RPMI7951 (cell line): Measurements from ENCODE around the genes PTPN6, LPCAT3, CLSTN3, CD163 and CLEC4A.

DNA sequence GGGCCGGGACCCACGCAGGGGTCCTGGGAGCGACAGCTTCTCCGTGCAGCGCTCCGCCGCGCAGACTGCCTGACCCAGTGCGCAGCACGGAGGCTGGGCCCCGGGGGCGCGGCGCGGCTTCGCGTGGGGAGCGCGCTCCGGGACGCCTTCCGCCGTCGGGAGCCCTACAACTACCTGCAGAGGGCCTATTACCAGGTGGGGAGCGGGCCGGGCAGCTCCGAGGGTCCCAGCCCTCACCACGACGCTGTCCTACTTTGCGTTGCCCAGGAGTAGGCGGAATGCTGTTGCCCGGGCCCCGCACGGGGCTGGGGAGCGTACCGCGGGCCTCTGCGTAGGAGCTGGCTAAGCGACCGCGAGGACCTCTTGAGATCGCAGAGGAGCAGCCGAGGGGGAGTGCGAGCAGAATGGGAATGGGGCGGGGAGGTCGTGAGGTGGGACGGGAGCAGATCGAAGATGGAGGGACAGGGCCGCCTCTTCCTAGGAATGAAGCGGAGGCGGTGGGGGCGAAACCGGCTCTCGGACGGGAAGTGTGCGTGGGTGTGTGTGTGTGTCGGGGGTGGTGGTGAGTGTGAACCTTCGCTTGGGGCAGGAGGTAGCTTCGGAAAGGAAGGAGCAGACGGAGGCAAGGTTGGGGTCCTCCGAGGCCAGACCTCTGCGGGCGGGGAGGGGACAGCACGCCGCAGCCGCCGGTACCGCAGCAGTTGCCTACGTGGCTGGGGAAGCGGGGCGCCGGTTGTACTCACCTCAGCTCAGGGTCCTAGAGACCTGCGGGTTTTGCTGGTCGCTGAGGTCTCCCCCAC lies 737 bp downstream of the P3H3 start:
- RAMPAGE, long total RNA = no peak

- RAMPAGE, long total RNA = no peak
Measured at GRCh38 chr12:6843314-6843930, 2.7 kb downstream of the GNB3 start.

- RAMPAGE, long total RNA = no peak
Measured at GRCh38 chr12:6867678-6868465, 541 bp downstream of the TPI1 start.

GRCh38 chr12:6869514-6870195 lies 2.3 kb downstream of the TPI1 start:
- RAMPAGE, long total RNA = no peak

DNA sequence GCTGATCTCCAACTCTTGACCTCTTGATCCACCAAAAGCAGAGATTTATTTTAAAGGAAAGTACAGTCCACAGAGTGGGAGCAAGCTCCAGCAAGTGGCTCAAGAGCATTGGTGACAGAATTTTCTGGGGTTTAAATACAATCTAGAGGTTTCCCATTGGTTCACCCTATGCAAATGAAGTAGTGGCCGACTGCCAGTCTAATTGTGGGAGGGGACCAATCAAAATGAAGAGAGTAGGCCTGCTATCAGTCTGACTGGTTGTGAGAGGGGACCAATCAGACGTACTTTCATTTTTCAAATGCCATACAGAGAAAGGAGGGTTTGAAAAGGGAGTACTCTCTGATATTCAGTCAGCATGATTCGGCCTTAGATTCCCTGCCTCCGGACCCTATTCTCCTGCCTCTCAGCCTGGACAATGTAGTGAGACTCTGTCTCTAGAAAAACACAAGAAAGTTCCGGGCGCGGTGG lies 3.8 kb upstream of the LRRC23 start:
- RAMPAGE, long total RNA = no peak

DNA sequence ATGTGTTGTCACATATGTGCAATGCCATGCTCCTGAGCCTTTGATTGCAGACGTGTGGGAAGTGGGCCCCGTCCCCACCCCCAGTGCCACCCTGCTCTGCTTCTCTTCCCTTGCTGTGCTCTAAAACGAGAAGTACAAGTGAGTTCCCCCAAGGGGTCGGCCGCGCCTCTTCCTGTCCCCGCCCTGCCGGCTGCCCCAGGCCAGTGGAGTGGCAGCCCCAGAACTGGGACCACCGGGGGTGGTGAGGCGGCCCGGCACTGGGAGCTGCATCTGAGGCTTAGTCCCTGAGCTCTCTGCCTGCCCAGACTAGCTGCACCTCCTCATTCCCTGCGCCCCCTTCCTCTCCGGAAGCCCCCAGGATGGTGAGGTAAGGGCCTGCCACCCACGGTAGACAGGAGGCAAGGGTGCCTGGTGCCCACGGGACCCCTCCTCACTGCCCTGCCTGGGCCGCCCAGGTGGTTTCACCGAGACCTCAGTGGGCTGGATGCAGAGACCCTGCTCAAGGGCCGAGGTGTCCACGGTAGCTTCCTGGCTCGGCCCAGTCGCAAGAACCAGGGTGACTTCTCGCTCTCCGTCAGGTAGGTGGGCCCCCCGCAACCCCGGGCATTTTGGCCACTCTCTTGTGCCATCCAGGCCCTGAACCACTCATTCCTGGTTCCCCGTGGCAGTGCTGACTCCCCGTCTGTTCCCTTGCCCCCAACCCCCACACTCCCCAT lies at the start of gene PTPN6:
Gene PTPN6, plus strand, starts transcription at position 203 of the 716 bp plus-strand sequence.
- RAMPAGE, long total RNA = no peak

- RAMPAGE, long total RNA = no peak
Measured at GRCh38 chr12:6978429-6979341, 8.0 kb downstream of the EMG1 start.

DNA sequence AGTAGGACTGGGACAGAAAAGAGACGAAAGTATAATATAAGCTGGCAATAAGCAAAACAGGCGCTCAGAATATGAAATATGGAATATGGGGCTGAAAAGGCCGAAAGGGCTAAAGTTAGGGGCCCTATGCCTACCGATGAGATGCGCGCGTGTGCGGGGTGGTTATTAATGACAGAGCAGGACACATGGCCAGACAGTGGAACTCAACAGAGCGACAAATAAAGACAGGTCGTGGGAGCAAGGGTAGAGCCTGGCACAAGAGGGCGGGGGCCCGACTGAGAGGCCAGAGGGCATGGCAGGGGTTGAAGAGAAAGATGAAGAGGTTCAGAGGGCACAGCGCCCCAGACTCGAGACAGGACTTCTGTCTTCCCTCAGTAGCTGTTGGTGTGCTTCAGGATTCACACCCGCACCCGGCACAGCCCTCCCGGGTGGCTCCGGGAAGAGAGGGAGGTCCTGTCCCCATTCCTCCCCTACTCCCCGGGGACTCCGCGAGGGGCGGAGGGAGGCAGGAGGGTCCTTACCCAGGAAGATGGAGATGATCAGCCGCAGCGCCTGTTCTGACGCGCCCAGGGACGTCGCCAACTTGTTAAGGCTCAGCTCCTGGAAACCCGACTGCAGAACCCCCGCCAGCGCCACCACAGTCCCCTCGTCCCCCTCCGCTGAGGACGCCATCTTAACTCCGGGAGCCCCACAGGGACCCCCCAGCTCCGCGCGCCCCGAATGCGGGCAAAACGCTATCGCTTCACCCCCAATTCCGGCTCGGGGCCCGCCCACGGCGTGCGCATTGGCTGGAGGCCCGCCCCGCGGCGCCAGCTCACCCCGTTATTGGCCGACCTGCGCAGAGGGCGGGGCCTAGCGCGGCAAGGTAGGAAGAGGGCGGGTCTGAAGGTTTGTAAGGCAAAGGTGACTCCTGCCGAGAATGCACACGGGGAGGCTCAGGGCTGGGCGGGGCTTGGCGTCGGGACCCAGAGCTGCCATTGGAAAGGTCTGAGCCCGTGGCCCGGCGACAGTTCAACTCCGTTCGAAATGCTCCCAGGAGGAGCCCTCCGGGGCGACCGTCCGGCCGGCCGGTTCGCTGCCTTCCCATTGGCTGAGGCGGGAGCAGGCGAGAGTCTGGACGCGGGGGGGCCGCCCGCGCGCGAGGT lies at the start of gene LPCAT3:
Gene LPCAT3, minus strand, starts transcription at position 724 of the 1,145 bp plus-strand sequence.
- RAMPAGE, long total RNA = no peak

DNA sequence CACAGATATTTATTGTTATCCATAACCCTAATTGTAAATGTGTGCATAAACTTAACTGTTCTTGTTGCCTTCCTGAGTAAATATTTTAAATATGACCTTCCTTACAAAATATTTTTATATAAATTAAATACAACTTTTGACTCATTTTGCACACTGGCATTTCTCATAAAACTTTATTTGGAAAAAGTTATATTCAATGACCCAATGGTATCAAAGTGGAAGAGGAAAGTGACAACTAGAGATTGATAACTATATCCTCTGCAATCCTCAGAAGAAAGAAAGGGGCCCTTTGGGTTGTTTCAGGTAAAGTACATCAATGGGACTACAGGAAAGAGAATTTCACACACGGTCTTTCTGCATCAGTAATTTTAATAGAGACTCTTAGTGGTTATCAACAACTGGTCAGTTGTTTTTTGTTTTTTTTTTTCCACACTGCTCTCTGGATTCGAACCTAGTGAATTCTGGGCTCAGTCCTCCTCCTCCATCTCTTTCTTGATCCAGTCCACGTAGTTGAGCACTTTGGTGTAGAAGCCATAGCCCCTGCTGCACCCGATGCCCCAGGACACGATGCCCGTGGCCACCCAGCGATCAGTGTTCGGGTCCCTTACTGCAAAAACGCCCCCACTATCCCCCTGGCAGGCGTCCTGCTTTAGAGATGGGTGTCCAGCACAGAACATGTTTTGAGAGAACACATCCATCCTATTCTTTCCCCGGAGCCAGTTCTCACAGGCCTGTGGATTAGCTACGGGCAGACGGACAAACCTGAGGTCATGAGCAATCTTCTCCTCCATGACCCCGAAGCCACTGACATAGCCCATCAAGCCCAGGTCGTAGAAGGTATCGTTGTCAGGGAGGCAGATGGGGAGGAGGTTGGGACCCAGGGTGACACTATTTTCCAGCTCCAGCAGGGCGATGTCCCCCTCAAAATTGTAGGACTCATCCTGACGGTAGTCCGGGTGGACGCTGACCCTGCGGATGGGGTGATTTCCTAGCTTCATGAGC lies 11.9 kb downstream of the C1R start:
- RAMPAGE, long total RNA = no peak

DNA sequence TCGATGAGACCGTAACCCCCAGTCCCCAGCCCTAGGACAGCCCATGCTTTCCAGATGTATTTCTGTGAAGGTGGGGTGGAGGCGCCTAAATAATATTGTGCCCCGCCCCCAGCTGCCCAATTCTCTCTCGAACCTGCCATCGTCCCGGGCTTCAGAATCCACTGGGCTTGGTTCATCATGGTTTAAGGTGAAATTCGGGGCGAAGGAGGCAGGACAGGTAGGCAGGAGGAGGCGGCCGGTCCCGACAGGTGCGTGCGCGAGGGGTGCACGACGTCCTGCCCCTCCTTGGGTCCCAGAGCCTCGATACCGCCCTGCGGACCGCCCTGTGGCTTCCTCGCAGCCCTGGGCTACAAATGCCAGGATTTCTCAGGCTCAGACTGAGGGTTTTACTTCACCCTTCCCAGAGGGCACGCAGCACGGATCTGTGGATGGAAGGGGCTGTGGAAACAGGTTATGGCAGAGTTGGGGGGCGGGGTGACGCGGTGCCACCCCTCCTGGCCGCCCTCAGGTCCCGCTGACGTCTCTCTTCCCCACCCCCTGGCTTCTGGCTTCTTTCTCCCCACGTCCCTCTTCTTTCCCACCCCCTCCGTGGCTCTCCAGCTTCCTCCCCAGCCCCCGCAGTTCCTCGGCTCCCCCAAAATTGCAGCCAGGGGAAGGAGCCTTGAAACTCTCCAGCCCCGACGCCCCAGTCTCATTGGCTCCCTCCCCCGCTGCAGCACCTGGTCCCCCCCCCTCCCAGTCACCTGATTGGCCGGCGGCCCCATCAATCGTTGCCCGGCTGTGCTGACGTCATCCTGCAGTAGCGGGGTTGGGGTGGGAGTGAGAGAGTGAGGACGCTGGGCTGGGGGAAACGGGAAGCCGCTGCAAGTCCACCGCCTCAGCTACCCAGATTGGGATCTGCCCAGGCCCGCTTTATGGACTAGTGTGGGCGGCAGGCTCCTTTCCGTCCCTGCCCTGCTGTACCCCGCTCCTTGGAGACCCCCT lies at the start of gene CLSTN3:
Gene CLSTN3, plus strand, starts transcription at position 792 of the 984 bp plus-strand sequence.
- RAMPAGE, long total RNA = no peak

DNA sequence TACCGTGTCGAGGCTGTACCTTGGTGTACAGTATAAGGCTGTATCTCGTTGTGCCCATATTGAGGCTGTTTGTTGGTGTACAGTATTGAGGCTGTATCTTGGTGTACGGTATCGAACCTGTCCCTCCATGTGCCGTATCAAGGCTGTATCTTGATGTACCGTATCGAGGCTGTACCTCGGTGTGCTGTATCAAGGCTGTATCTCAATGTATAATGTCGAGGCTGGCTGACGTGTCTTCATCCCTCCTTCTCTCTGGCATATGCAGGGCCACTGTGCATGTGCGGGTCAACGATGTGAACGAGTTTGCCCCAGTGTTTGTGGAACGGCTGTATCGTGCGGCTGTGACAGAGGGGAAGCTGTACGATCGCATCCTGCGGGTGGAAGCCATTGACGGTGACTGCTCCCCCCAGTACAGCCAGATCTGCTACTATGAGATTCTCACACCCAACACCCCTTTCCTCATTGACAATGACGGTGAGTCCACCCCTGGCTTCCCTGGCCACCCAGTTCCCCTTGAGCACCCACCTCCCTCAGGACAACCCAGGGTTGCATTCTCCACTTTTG lies 5.0 kb downstream of the CLSTN3 start:
- RAMPAGE, long total RNA = no peak

GRCh38 chr12:7503253-7504124 lies at the start of gene CD163:
Gene CD163, minus strand, starts transcription at chr12:7503777.
- RAMPAGE, long total RNA = no peak

GRCh38 chr12:7851804-7852217 lies 20.9 kb downstream of the SLC2A14 start:
- RAMPAGE, long total RNA = no peak

GRCh38 chr12:7921001-7921647 lies 14.9 kb downstream of the SLC2A3 start:
- RAMPAGE, long total RNA = no peak

DNA sequence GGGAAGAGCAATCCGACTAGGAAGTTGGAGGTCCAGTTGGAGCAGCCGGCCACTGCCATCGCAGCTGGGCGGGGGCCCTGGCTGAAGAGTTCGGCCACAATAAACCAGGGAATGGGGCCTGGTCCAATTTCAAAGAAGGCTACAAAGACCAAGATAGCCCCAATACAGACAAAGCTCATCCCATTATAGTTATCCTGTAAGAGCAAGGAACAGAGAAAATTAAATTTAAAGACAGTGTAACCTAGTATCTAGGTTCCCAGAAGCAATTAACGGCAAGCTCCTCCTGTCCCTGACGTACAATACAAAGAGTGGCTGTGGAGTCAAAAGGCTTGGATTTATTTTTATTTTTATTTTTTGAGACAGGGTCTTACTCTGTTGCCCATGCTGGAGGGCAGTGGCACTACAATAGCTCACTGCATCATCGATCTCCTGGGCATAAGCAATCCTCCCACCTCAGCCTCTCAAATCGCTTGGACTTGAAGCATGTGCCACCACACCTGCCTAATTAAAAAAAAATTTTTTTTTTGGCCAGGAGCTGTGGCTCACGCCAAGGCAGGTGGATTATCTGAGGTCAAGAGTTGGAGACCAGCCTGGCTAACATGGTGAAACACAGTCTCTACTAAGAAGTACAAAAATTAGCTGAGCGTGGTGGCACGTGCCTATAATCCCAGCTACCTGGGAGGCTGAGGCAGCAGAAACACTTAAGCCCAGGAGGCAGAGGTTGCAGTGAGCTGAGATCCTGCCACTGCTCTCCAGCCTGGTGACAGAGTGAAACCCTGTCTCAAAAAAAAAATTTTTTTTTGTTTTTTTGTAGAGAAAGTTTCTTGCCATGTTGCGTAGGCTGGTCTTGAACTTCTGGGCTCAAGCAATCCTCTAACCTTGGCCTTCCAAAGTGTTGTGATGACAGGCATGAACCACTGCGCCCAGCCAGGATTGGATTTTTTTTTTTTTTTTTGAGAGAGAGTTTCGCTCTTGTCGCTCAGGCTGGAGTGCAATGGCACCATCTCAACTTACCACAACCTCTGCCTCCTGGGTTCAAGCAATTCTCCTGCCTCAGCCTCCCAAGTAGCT lies 12.8 kb downstream of the SLC2A3 start:
- RAMPAGE, long total RNA = no peak

DNA sequence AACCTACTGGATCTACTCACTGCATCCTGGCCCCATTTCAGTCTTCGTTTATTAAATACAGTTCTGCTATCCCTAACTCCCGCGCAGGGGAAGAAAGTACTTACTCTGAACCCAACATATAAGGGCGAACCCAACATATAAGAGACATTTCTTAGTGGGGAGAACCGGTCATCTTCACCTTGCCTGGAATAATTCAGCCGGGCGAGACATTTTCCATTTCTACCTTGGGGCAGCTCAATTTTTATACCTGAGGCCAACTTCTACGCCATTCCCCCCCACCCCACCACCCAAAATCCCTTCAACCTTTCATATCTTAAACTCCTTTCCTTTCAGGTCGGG lies 1.6 kb downstream of the SLC2A3 start:
- RAMPAGE, long total RNA = no peak

- RAMPAGE, long total RNA = no peak
Measured at GRCh38 chr12:7934755-7935373, 1.1 kb downstream of the SLC2A3 start.

DNA sequence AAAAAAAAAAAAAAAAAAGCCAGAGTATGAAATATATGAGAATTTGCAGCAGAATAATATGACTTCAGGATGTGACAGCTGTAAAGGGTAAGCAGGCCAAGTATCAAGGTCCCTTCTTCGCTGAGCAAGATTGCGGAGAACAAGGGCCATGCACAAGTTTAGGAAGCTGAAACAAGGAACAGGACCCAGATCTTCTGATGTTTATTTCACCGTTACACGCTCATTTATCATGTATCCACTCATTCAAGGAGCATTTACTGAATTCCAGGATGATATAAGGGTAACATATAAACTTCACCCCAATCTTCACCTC lies 613 bp upstream of the FOXJ2 start:
- RAMPAGE, long total RNA = no peak

DNA sequence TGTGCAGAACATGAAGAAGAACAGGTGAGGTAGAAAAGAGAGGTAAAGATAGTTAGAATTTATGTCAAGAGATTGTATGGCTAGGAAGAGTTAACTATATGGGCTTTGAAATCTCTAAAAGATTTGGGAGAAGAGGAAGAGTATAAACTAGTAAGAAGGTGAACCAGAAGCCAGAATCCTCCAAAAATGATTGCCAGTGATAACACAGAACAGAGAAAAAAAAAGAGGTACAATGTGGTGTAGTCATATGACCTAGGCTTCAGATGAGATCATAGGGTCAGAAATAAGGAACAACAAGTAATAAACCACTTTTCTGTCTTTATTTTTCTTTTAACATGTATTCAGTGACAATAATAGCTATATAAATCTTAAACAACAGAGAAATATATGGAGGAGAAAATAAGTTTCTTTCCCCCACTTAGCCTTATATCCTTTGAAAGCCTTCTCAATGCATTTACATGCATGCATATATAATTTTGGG lies 2.0 kb upstream of the NECAP1 start:
- RAMPAGE, long total RNA = no peak

DNA sequence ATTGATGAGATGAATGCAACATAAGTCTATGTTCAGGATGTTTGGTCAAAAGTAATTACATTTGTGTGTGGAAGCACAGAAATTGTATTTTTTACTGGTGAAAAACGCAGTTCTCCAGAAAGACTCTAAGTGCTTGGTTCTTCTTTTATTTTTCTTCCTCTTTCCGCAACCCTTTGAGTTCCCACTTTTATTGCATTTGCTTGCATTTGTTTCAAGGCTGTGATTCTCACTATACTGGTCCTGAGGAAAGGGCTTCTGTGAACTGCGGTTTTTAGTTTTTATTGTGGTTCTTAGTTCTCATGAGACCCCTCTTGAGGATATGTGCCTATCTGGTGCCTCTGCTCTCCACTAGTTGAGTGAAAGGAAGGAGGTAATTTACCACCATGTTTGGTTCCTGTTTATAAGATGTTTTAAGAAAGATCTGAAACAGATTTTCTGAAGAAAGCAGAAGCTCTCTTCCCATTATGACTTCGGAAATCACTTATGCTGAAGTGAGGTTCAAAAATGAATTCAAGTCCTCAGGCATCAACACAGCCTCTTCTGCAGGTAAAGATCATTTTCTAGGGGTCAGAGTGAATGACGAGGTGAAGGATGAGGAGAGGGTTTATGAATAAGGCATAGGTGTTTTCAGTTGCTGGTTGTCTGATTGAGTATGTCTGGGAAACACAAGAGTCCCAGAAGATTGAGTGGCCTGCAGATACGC lies at the start of gene CLEC4A:
Gene CLEC4A, plus strand, starts transcription at position 203 of the 703 bp plus-strand sequence.
- RAMPAGE, long total RNA = no peak